ENCODE results near the genes PRR20C, PRR20D and DIAPH3.

DNA sequence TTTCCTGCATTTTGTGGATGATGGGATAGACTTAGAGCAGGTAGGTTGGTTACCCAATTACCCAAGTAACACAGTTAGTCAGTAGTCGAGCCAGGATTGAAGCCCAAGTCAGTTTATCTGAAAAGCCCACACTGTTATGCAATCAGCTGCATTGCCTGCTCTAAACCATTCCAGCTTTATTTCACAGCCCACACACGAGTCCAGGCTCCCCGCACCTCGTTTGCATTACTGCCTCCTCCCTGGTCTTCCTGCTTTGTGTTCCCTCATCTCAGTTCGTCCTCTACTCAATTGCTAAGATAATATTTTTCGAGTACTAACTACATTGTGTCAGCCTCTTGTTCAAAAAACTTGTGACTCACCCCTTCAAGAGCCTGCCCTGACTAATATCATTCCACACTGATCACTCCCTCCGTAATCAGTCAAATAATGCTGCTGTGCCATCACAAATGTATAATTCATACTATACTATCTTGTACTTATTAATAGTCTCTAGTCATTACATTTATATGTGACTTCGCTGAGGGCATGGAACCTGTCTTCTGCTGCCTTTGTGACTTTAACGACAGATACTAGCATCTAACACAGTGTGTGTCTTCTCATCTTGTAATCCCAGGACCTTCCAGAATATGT, 26.3 kb upstream of the WDFY2 start:
- RAMPAGE, long total RNA = no peak
- RRBS = no CpG with 5 or more reads among the region's 9 CpGs

DNA sequence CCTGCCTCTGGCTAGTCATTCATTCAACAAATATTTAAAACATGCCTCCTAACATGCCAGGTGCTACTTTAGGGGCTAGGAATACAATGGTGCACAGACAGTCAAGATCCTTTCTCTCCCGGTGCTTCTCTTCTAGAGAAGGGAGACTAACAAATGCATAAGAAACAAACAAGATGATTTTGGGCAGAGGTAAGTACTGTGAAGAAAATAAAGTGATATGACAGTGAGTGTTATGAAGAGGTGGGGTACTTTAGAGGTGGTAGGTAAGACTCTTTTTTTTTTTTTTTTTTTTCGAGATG, 7.4 kb upstream of the WDFY2 start:
- RAMPAGE, long total RNA = no peak
- RRBS = no CpG with 5 or more reads among the region's 2 CpGs

DNA sequence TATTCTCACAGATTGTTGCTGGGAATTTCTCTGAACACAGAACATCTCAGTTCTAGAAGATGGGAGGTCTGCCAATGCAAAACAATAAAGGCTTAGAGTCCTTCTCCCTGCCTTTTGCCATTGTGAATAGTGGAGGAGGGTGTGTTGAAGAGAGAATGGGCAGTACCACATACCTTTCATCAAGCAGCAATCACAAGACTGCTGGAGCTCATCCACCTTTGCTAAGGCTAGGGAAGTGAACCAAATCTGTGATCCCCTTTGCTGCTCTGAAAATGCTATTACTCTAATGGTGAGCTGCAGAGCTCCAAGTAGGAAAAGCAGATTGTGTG, 34.4 kb downstream of the WDFY2 start:
- RAMPAGE, long total RNA = no peak

DNA sequence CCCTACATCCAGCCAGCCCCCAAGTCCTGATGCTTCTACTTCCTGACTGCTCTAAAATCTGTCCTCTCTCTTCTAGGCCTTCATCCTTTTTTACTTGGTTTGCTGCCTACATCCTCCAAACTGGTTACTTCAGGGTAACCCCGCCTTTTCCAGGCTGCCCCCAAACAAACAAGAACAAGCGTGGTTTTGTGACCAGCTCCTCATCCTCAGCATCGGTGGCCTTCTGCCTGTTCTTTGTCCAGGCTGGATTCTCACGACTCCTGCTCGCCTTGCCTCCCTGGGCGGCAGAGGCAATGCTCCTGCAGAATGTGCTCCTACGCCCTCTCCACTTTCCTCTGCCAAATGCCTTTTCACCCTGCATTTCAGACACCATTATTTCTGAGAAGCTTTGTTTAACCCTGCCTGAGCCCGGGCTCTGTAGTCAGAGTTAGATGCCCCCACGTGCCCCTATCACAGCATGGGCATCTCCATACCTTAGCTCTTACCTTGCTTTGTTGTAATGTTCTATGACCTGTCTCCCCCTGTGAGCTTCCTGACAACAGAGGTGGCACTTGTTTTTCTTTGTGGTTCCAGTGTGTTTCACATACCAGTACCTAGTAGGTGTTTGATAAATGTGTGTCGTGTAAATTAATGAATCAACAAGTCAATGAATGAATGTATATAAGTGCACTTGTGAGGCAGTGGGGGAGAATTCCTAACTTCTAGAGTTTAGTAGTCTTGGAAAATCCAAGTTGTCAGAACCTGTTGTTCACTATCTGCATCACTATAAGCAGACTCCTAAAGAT, 61.9 kb downstream of the WDFY2 start:
- RAMPAGE, long total RNA = no peak
- RRBS = no CpG with 5 or more reads among the region's 10 CpGs

DNA sequence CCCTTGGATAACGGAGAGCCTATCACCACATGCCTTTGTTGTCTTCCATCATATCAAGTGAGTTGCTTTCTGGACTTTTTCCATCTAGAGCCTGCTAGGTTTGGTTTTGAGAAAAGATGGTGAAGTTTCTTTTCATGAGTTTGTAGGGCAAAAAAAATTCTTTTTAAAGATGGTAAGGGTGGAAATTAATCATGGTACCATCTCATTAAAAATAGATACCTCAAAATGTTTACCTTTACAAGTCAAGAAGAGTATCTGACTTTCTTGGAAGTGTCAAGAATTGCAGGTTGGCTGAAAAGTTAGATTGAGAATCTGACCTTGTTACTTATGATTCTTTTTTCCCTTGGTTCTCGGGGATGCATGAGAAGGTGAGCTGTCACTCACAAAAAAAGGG, 38.3 kb downstream of the DHRS12 start:
- RAMPAGE, long total RNA = no peak
- RRBS = no CpG with 5 or more reads among the region's 2 CpGs

- RAMPAGE, long total RNA = no peak
- RRBS = no CpG with 5 or more reads among the region's 6 CpGs
Observed at GRCh38 chr13:51800352-51800956, 3.5 kb downstream of the DHRS12 start.

GRCh38 chr13:57153780-57154294, at the start of gene PRR20C:
TSS of gene PRR20C (plus strand) at chr13:57154061.
- RAMPAGE, long total RNA = no peak
- RRBS = no CpG with 5 or more reads among the region's 28 CpGs

DNA sequence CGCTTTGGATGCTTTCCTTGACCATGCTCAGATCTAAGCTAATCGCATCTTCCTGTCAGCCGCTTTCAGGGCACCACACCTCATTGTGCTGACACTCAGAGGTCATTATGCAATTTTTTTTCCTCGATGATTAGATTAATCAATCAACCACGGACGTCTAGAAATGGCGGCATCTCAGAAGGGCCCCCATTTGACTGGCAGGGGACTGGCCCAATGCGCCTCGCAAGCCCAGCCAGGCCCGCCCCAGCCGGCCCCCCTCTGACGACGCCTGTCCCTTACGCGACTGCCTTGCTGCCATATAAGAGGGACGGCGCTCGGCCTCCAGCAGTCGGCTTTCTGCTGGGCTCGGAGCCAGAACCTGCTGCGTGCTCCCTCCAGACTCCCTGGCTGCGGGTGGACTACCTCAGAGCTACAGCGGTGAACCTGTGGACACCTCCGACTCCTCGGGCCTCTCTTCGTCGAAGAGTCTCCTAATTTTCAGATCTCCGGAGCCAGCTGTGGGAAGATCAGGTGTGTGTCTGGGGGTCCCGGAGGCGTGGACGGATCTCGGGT, at the start of gene PRR20D:
PRR20D (plus strand) TSS at position 297 of the 552 bp plus-strand sequence.
- RAMPAGE, long total RNA = no peak
- RRBS = no CpG with 5 or more reads among the region's 32 CpGs

GRCh38 chr13:57601380-57601758, 30.2 kb upstream of the PCDH17 start:
- RAMPAGE, long total RNA = no peak
- RRBS = no CpG with 5 or more reads among the region's 5 CpGs

DNA sequence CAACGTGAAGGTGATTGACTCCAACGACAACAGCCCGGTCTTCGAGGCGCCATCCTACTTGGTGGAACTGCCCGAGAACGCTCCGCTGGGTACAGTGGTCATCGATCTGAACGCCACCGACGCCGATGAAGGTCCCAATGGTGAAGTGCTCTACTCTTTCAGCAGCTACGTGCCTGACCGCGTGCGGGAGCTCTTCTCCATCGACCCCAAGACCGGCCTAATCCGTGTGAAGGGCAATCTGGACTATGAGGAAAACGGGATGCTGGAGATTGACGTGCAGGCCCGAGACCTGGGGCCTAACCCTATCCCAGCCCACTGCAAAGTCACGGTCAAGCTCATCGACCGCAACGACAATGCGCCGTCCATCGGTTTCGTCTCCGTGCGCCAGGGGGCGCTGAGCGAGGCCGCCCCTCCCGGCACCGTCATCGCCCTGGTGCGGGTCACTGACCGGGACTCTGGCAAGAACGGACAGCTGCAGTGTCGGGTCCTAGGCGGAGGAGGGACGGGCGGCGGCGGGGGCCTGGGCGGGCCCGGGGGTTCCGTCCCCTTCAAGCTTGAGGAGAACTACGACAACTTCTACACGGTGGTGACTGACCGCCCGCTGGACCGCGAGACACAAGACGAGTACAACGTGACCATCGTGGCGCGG, 1.8 kb downstream of the PCDH17 start:
- RAMPAGE, long total RNA = no peak
- RRBS = 4% methylated on average over 9 of the region's 62 CpGs

DNA sequence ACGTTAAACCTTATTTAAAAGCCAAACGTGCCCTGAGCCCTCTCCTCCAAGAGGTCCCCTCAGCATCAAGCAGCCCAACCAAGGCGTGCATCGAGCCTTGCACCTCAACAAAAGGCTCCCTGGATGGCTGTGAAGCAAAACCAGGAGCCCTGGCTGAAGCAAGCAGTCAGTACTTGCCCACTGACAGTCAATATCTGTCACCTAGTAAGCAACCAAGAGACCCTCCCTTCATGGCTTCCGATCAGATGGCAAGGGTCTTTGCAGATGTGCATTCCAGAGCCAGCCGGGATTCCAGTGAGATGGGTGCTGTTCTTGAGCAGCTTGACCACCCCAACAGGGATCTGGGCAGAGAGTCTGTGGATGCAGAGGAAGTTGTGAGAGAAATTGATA, 93.3 kb downstream of the PCDH17 start:
- RAMPAGE, long total RNA = no peak
- RRBS = 100% methylated on average over 1 of the region's 6 CpGs

DNA sequence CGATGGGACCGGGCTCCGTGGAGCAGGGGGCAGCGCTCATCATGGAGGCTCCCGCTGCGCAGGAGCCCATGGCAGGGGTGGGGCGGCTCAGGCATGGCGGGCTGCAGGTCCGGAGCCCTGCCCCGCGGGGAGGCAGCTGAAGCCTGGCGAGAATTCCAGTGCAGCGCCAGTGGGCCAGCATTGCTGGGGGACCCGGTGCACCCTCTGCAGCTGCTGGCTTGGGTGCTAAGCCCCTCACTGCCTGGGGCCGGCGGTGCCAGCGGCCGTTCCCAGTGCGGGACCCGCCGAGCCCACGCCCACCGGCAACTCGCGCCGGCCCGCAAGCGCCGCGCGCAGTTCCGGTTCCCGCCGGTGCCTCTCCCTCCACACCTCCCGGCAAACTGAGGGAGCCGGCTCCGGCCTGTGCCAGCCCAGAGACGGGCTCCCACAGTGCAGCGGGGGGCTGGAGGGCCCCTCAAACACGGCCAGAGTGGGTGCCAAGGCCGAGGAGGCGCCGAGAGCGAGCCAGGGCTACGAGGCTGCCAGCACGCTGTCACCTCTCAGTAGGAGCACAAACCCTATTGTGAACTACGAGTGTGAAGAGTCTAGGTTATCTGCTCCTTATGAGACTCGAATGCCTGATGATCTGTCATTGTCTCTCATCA, 687.1 kb downstream of the PCDH17 start:
- RAMPAGE, long total RNA = no peak
- RRBS = no CpG with 5 or more reads among the region's 48 CpGs

- RAMPAGE, long total RNA = no peak
- RRBS = 2% methylated on average over 26 of the region's 48 CpGs
Observed at GRCh38 chr13:60163698-60164847, at the start of gene DIAPH3. TSS of gene DIAPH3 (minus strand) at chr13:60163928.

DNA sequence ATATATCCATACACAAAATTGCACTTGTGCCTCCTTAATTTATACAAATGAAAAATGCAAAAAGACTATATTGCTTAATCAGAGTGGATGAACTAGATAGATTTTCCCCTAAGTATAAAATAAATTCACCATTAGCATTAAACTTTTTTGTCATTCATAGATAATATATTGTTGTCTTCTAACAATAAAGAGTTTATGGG, 467.7 kb upstream of the ENSG00000237378 start:
- RAMPAGE, long total RNA = no peak

DNA sequence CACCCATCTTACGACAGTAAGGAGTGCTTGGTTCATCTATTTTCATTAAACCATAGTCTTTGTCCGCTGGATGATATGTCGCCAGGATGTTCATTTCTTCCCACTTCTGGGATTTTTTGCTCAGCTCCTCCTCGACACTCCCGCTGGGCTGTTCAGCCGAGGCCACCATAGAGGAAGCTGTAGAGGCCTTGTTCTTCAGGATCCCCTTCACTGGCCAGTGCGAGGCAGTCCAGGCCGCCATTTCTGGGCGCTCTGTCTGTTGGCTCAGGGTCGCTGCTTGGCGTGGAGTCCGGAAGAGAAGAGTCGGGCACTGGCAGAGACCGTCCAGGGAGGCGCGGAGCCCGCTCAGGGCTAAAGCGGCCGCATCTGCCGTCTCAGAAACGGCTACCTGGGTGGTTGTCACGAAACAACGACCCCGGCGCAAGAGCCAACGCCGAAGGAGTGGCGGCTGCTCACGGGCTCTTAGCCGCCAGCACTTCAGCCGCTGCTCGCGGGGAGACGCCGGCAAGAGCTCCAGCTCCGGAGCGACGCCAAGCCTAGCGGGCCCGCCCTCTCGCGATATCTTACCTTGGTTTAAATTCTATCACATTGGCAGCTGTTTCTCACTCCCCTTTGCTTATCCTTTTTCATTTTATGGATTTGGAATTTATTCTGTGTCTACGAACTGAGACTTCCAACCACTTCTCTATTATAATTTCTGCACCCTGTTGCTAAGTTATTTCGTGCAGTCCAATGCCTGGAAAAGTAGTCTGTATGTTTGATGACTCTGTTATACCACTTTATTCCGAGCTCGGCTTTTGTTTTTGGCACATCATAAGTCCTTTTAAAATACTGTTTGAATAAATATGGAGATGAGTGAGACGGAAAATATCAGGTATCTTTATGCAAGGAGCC, 21.2 kb downstream of the ENSG00000285566 start:
- RAMPAGE, long total RNA = no peak
- RRBS = 54% methylated on average over 5 of the region's 47 CpGs

- RAMPAGE, long total RNA = no peak
- RRBS = no CpG with 5 or more reads among the region's 17 CpGs
Observed at GRCh38 chr13:66622385-66623034, 607.6 kb downstream of the PCDH9 start.

- RAMPAGE, long total RNA = no peak
- RRBS = no CpG with 5 or more reads among the region's 3 CpGs
Observed at GRCh38 chr13:67069365-67069719, 160.8 kb downstream of the PCDH9 start.

- RAMPAGE, long total RNA = no peak
- RRBS = no CpG with 5 or more reads among the region's 8 CpGs
Observed at GRCh38 chr13:67229372-67229816, 742 bp downstream of the PCDH9 start.

DNA sequence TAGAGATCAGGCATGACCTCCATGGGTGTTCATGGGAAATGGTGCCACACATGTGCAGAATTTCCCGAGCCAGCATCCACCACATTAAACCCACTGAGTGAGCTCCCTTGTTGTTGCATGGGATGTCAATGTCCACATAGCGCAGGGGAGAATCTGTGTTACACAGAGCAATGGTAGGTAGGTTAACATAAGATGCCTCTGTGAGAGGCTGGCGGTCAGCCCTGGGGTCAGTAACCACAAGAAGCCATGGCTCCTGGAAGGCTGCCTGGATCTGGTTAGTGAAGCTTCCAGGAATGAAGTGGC, 36.9 kb upstream of the PCDH9 start:
- RAMPAGE, long total RNA = no peak
- RRBS = no CpG with 5 or more reads among the region's 3 CpGs

GRCh38 chr13:71625620-71626178, 241.3 kb downstream of the DACH1 start:
- RAMPAGE, long total RNA = no peak
- RRBS = no CpG with 5 or more reads among the region's 1 CpG